ENCODE results near the genes IFNA13, CAAP1 and TOPORS.

GRCh38 chr9:21334359-21335319, 565 bp downstream of the KLHL9 start:
- RRBS: under 1% methylated on average over 9 of the region's 40 CpGs

DNA sequence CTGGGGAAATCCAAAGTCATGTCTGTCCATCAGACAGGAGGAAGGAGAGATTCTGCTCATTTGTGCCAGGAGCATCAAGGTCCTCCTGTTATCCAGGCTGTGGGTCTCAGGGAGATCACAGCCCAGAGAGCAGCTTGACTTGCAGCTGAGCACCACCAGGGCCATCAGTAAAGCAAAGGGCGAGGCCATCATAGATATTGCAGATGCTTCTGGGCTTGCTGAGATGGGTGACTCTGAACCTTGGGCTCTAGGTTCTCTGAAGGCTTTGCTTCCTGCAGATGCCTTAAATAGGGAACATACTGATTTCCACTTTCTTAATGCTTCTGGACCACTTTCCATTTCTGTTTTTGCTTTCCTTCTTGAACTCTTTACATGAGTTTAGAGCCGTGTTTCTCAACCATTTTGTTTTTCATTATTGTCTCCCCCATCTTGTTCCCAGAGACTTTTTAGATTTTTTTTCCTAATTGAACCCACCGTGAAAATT, at the start of gene IFNA13:
Gene IFNA13, minus strand, starts transcription at position 239 of the 484 bp plus-strand sequence.
- RRBS: no CpG with 5 or more reads among the region's 3 CpGs

DNA sequence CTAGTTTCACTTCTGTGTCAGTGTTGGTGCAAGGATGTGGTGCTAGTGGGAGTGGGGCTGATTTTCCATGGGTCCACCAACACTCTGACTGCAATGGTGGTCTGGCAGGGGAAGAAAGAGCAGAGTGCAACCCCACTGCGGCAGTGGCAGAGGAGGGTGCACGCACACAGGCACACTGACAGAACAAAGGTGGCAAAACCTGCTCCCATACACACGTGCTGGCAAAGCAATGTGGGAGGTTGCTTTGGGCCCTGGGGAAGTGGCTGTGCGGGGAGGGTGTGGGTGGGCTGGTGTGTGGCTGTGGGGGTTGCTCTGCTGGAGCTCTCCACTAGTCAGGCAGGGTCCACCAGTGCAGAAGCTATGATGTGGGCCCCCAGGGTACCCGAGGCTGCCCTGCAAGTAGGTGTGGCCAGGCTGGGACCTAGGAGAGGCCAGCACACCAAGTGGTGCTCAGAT, 45.9 kb upstream of the IFNE start:
- RRBS: no CpG with 5 or more reads among the region's 5 CpGs

DNA sequence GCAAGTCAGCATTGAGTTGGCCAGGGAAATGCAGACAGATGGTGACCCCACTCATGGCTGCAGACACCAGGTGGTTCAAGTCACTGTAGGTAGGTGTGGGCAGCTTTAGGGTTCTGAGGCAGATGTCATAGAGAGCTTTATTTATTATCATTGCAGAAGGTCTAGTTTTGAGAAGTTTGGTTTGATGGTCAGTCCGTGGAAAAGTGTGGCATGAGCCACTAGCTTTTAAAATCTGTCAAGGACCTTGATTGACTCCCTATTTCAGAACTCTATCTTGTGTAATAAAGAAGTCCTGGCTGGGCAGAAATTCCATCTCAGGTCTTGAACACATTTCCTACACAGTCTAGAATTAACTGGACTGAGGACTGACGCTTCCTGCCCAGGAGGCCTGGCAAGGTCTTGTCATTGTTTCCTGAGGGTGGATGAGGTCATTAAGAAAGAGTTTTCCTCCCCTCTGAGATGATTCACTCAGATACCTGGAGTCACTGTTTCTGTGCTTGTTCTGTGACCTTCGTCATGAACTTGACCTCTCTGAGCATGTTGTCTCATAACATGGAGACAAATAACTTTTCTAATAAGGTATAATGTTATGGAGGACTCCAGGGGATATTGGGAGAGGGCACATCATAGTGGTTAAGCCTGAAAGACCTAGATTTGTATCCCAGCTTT, 9.9 kb downstream of the MTAP start:
- RRBS: no CpG with 5 or more reads among the region's 3 CpGs

DNA sequence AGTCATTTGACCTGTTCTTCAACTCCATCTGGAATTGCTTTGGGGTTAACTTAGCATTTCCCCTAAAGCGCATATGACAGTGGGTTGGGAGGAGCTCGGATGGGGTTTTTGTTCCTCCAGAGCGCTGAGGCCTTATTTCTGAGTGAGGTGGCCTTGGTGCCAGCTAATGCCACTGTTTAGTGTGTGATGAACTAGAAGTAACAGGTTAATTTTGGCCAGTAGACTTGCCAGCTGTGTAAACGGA, 34.1 kb downstream of the MTAP start:
- RRBS: no CpG with 5 or more reads among the region's 4 CpGs

DNA sequence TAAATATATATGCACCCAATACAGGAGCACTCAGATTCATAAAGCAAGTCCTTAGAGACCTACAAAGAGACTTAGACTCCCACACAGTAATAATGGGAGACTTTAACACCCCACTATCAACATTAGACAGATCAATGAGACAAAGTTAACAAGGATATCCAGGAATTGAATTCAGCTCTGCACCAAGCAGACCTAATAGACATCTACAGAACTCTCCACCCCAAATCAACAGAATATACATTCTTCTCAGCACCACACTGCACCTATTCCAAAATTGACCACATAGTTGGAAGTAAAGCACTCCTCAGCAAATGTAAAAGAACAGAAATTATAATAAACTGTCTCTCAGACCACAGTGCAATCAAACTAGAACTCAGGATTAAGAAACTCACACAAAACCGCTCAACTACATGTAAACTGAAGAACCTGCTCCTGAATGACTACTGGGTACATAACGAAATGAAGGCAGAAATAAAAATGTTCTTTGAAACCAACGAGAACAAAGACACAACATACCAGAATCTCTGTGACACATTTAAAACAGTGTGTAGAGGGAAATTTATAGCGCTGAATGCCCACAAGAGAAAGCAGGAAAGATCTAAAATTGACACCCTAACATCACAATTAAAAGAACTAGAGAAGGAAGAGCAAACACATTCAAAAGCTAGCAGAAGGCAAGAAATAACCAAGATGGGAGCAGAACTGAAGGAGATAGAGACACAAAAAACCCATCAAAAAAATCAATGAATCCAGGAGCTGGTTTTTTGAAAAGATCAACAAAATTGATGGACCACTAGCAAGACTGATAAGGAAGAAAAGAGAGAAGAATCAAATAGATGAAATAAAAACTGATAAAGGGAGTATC, 63.3 kb downstream of the CDKN2A start:
- RRBS: no CpG with 5 or more reads among the region's 4 CpGs

DNA sequence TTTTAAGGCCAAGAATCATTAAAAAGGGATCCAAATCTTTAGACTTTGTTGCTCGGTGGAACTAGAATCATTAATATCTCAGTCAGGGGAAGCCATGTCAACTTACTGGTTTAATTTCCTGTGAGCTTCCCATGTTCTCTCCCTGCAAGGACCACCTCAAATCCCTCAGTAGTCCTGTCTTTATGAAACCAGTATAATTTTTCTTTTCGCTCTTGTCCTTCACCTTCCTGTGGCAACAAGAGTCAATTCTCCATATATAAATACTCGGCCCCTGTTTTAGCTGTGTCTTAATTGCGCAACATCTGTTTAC, 30.0 kb upstream of the CDKN2B start:
- RRBS: no CpG with 5 or more reads among the region's 4 CpGs

GRCh38 chr9:22050978-22051341, 41.9 kb upstream of the CDKN2B start:
- RRBS: no CpG with 5 or more reads among the region's 2 CpGs

DNA sequence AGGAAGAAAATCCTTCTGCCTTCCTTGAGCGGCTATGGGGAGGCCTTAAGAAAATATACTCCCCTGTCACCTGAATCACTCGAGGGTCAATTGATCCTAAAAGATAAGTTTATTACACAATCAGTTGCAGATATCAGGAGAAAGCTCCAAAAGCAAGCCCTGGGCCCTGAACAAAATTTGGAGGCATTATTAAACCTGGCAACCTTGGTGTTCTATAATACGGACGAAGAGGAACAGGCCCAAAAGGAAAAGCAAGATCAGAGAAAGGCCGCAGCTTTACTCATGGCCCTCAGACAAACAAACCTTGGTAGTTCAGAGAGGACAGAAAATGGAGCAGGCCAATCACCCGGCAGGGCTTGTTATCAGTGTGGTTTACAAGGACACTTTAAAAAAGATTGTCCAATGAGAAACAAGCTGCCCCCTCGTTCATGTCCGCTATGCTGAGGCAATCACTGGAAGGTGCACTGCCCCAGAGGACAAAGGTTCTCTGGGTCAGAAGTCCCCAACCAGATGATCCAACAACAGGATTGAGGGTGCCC, 9.3 kb upstream of the DMRTA1 start:
- RRBS: no CpG with 5 or more reads among the region's 8 CpGs

- RRBS: no CpG with 5 or more reads among the region's 4 CpGs
Measured at GRCh38 chr9:25716454-25716794, 38.2 kb upstream of the TUSC1 start.

- RRBS: under 1% methylated on average over 28 of the region's 76 CpGs
Measured at GRCh38 chr9:26892071-26893117, at the start of gene CAAP1. Gene CAAP1, minus strand, starts transcription at chr9:26892802.

GRCh38 chr9:26901288-26901569, 8.6 kb upstream of the CAAP1 start:
- RRBS: no CpG with 5 or more reads among the region's 1 CpG

GRCh38 chr9:26926369-26926725, 20.7 kb downstream of the PLAA start:
- RRBS: no CpG with 5 or more reads among the region's 2 CpGs

DNA sequence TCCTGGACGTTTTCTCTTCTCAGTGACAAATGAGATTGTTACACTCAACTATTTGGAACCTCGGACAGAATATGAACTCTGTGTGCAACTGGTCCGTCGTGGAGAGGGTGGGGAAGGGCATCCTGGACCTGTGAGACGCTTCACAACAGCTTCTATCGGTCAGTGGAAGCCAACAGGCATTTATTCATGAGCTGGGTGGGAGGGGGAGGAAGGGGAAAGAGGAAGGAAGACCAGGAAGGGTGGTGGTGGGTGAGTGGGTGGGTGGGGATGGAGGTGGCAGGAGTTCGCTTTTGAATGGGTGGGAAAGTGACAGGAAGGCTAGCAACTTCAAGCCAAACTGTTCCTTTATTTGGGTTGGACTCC, 83.4 kb downstream of the TEK start:
- RRBS: no CpG with 5 or more reads among the region's 7 CpGs

DNA sequence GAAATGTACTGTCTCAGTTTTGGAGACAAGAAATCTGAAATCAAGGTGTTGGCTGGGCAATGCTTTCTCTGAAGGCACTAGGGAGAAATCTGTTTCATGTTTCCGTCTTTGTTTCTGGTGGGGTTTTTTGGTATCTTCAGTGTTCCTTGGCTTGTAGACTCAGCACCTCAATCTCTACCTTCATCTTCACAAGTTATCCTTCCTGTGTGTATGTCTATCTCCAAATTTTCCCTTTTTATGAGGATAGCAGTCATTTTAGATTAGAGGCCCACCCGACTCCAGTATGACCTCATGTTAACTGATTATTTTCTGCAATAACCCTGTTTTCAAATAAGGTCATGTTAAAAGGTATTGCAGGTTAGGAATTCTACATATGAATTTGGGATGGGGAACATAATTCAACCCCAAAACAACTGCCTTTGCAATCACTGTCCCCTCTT, 47.8 kb upstream of the IFNK start:
- RRBS: no CpG with 5 or more reads among the region's 2 CpGs

DNA sequence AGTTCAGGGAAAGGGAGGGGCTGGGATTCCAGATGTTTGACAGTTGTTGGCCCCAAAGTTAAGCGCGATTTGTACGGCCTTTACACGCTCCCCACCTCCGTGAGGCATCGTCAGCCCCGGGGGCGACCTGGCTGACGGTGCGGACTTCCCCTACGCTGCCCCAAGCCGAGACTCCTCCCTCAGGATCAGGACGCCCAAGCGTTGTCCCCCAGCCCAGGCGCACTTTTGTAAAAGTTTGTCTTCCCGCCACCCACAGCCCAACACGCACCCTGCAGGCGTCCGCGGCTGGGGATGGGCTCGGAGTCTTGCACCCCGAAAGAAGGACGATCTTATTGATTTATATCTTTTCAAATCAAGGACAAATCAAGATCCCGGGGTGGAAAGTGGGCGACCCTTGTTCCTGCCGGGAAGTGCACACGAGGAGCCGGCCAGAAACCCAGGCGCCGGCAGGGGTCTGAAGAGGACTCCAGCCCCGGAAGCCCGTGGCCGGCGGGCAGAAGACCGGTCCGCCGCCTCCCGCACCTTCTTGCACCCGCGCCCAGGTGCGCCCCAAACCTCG, 619 bp downstream of the MOB3B start:
- RRBS: 2% methylated on average over 8 of the region's 42 CpGs

GRCh38 chr9:27547896-27548249, 18.3 kb upstream of the MOB3B start:
- RRBS: no CpG with 5 or more reads among the region's 2 CpGs

DNA sequence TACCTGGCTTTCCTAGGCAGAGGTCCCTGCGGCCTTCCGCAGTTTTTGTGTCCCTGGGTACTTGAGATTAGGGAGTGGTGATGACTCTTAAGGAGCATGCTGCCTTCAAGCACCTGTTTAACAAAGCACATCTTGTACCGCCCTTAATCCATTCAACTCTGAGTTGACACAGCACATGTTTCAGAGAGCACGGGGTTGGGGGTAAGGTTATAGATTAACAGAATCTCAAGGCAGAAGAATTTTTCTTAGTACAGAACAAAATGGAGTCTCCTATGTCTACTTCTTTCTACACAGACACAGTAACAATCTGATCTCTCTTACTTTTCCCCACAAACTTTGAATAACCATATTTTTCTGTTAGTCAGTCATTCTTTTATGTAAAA, 750.9 kb upstream of the ACO1 start:
- RRBS: no CpG with 5 or more reads among the region's 4 CpGs

GRCh38 chr9:32524681-32525824, 943 bp downstream of the RIGI start:
- RRBS: no CpG with 5 or more reads among the region's 29 CpGs

GRCh38 chr9:32552072-32553124, at the start of gene TOPORS:
Gene TOPORS, minus strand, starts transcription at chr9:32552586.
- RRBS: 1% methylated on average over 10 of the region's 49 CpGs